Cardiac atrium fibroblast (primary cell): ENCODE measurements around a stretch of chr3.

DNA sequence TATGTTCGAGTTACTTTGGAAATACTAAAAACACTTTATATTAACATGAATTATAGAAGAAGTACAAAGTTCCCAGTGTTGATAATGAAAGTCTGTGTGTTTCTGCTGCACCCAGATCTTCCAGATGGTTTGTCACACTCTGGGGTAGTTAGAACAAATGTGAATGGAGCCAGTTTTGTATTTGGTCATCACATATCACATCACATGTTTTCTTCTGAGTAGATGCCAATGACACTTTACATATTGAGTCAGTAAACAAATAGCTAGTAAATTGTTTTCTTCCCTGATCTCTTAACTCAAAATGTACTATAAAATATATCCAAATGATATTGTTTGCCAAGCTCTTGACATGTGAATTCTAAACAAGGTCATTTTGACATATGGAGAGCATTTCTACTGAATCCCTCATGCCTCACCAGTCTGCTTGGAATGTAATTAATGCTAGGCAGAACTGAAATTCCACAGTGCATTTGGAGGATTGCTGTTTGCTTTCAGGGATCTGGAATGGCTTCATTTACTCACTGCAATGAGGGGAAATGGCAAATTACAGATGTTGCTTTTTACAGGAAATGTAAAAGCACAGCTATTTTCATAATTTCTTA lies 45.1 kb downstream of the PDHB start:
- RAMPAGE, long total RNA = no peak

DNA sequence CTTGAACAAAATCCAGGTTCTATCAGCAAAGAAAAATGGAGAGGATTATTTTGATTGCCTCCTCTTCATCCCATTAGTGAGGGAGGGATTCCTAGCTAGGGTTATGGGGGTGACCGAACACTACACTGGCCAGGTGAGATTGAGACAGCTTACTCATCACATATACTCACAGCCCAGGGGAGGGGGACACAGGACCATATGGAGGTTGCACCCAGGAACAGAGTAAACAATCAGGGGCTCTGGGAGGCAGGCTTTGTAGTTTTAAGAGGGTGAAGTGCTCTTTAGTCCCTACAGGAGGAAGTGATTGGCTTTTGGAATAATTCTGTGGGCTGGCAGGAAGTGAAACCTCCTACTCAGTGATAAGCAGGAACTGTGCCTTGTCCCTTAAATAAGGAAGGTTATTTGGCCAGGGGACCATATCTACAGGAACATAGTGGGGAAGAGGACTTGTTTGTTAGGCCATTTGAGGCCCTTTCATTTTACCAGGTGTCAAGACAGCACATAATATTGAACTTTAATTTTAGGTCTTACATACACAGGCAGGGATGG lies 17.5 kb upstream of the KCTD6 start:
- RAMPAGE, long total RNA = no peak

DNA sequence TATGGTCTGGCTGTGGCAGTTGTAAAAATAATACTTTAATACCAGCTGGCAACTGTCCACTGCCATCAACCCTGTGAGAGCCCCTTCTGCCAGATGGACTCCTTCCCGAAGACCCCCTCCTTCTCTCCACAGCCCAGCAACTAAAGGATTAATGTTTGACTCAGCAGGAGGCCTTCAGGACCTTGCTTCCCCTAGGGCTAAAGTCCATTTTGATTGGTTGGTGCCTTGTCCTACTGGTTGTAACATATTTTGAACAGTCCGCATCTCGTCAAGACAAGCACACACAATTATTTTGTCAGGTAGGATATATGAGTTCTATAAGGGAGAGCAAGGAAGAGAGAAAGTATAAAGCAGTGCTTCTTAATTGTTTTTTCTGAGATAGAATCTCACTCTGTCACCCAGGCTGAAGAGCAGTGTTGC lies 18.7 kb downstream of the ACOX2 start:
- RAMPAGE, long total RNA = no peak

- RAMPAGE, long total RNA = no peak
Measured at GRCh38 chr3:58569474-58570159, 7.6 kb downstream of the FAM107A start.

DNA sequence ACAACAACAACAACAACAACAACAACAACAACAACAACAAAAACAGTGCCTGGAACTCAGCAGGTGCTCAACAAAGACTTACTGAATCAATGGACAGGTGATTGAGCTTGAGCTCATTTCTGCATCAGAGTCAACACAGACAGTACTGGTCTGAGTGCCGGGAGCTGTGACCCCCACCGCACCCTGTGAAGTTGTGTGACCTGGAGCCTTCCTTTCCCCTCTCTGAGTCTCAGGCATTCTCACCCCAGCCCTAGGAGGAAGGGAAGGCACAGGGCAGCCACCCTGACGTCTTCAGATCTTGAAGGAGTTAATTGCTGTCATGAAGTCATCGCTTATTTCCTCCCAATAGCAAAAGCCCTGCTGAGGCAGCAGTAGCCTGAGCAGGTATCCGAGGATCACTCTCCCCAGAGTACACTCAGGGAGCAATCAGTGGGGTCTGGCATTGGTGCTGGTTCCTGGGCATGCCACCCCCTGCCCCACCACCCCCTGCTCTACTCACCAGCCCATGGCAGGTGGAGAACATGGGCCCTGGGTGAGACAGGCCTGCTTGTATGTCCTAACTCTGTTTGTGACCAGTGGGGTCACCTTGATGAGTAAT lies 3.2 kb upstream of the FAM3D start:
- RAMPAGE, long total RNA = no peak

GRCh38 chr3:58670599-58671225 lies 4.1 kb upstream of the FAM3D start:
- RAMPAGE, long total RNA = no peak

- RAMPAGE, long total RNA = no peak
Measured at GRCh38 chr3:59368452-59368870, 318.6 kb upstream of the CFAP20DC start.

GRCh38 chr3:59435931-59436472 lies 386.2 kb upstream of the CFAP20DC start:
- RAMPAGE, long total RNA = no peak

GRCh38 chr3:59606994-59607392 lies 557.2 kb upstream of the CFAP20DC start:
- RAMPAGE, long total RNA = no peak

DNA sequence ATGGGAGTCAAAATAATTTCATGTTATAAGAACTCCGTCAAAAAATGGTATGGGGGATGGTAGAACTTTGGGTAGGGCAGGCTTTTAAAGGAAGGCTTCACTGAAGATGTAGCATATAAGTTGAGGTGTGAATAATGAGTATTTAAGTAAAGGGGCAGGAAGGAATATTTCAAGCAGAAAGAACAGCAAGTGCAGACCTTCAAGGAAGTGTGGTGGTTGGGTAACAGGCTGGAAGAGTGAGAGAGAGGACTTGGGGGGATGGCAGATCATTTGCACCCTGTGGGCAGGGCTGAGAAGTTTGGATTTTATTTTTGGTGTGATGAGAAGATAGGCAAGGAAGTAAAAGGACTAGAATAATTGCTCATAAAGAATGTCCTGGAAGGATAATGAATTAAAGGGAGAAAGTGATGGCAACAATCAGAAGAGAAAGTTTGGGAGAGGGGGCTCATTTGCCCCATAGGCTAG lies 709.2 kb upstream of the CFAP20DC start:
- RAMPAGE, long total RNA = no peak

GRCh38 chr3:60399907-60400475 lies 851.3 kb downstream of the FHIT start:
- RAMPAGE, long total RNA = no peak

GRCh38 chr3:61622888-61623467 lies 61.6 kb downstream of the PTPRG start:
- RAMPAGE, long total RNA = no peak

GRCh38 chr3:61669728-61670139 lies 108.4 kb downstream of the PTPRG start:
- RAMPAGE, long total RNA = no peak

- RAMPAGE, long total RNA = no peak
Measured at GRCh38 chr3:63015344-63016382, 140.4 kb upstream of the CADPS start.

GRCh38 chr3:63328369-63328681 lies 50.2 kb downstream of the SYNPR start:
- RAMPAGE, long total RNA = no peak

DNA sequence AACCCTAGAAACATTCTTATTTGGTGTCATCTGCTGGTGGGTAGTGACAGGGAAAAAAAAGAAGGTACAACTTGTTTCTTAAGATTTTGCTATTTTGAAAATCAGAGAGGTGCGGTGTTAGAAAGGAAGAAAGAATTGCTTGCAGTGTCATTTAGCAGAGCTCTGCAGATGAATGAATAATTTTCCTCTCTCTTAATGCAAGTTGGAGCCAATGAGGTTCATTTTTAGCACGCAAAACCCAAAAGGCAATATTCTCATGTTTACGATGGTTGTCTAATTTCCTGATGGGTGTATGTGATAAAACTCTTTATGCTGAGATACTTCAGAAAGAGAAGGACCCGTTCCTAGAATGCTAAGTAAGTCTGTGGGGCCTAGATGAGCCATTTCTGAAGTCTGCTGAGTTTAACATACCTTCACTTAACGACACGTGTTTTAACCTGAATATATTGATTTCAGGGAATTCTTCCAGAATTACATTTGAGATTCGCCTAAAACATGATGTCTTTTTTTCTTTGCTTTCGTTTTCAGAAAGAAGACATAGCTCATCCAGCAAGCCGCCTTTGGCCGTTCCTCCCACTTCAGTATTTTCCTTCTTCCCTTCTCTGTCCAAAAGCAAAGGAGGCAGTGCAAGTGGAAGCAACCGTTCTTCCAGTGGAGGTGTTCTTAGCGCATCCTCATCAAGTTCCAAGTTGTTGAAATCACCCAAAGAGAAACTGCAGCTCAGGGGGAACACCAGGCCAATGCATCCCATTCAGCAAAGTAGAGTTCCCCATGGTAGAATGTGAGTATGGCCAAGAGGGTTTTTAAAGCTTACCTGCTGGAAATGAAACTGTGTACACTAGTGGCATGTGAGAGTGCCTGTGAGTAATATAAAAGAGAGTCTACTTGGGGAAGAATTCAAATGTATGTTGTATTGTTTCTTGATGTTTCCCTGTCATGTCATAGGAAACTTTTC lies 43.6 kb downstream of the PSMD6 start:
- RAMPAGE, long total RNA = no peak

GRCh38 chr3:64098952-64099636 lies 75.8 kb upstream of the PSMD6 start:
- RAMPAGE, long total RNA = no peak

GRCh38 chr3:64150638-64151319 lies 74.5 kb downstream of the PRICKLE2 start:
- RAMPAGE, long total RNA = no peak

GRCh38 chr3:64161678-64162159 lies 63.5 kb downstream of the PRICKLE2 start:
- RAMPAGE, long total RNA = no peak

- RAMPAGE, long total RNA = no peak
Measured at GRCh38 chr3:64162810-64163601, 62.3 kb downstream of the PRICKLE2 start.